NALM6 (cell line): ENCODE measurements around a stretch of chr2.

DNA sequence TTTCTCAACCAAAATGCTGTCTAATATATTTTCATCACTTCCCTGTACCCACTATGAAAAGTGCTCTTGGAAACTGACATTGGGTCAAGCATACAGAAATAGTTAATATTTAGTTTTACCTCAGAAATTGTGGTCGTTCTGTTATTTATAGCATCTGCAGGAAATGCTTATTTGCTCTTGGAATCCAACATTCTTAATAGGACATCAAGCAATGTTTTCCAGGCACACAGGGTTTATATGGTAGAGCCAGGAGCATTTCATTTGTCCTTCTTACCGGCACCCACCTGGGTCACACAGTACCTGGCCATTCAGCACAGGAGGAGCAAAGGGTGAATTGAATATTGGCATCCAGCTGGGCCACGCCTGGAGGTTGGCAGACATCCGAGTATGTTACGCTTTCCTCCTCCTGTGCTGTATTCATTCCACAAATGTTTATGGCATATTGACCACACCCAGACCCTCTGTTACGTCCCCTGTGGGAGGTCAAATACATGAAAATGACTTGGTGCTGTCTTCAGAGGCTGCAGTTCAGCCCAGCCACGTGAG lies 175.3 kb upstream of the FAM240C start:
- PRO-cap = no peak